Bronchus (tissue), 1 donor: ENCODE measurements around a stretch of chr14.

DNA sequence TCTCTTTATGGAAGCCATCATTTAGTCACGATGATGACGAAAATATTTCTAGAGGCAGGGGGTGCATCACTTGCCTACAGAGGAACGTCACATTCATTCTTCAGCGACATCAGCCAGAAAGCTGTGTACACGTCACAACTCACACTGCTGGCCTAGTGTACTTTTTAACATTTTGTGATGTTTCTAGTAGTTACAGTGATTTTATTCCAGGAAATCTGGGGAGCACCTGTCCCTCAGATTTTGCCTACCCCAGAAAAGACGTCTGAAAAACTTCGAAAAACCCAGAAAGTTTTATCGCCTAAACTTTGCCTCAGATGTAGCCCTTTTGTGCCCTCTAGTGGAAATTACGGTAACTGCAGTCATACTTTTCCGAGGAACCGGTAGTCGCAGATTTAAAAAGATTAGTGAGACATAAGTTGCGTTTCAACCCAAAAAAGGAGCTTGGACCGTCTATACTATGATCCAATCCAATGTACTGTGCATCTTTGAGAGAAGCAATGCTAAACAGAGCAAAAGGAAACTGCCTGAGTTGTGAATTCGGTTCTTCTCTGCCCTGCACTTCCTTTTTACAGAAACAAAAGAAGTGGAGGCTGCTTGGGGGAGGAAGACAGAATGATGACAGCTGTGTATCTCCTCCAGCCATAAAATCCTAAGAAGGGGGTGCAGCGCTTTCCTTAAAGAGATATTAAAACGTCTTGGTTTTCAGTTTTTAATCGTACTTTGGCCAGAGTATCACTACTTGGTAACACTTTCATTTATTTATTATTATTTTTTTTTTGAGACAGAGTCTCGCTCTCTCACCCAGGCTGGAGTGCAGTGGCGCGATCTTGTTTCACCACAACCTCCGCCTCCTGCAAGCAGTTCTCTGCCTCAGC is 64.5 kb upstream of the STON2 start:
- PRO-cap, result no peak

DNA sequence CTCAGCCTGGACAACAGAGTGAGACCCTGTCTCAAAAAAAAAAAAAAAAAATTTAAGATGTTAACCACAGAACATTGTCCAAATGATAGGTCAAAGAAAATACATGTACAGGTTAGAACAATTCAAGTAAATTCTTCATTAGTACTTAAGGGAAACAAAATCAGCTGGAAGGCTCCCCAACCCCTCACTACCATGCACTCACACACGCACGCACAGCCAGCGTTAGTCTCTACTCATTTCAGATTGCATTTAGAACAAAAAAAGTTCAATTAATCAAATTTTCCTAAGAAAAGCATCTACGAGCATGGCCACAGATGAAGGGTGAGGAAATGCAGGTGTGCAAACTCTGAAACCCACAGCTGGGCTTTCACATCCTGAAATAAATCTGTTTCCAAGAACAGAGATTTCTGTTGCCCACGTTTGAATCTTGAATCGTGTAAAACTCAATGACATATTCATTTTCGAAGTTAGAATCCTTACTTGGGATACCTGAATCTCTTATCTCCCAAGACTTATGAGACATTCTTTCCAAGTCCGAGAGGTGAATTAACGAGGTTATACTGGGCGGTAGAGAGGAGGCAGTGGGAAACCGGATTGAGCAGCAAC is 62.6 kb downstream of the SEL1L start:
- PRO-cap, result unidirectional peak, minus-strand start at position 231 of the sequence

DNA sequence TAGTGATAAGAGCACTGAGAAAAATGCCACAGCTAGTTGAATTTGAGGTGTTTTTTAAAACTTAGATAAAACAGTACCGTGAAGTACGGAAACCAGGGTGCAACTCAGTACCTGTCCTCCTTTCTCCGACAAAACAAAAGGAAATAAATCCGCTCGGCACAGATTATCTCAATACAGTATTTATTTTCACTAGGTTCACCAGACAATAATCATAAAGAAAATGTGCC is 648 bp upstream of the SEL1L start:
- PRO-cap, result unidirectional peak, plus-strand start at position 73 of the sequence

DNA sequence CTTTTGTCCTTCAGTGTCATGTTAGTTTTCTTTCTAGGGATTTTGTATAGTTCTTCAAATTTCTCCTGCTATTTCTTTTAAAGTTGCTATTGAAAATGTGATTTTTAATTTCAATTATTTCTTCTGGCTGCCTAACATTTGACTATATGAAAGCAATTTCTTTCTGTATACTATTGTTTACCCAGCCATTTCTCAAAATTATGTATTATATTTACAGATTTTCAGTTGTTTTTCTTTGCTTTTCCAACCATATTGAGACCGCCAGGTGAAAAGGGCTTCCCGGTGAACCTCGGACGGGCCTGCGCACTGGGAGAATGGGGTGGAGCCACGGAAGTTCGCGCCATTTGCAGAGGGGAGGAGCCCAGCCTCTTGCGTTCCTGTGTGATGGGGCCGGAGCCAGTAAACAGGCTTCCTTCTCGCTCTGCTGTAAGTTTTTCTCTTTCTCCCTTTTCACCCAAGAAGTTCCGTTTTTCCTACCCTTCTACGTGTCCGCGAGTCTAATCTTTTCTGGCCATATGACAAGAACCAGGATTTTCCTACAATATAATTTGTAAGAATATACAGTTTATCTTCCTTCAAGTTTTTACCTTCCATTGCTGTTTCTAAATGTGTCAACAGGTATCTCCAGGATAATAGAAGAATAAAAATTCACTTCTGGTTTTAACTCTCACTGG is 1108.7 kb upstream of the SEL1L start:
- PRO-cap, result no peak

GRCh38 chr14:85516608-85517124 is 13.3 kb upstream of the FLRT2 start:
- PRO-cap, result no peak

- PRO-cap, result no peak
Measured at GRCh38 chr14:87994754-87995404, 1.9 kb upstream of the GALC start.

DNA sequence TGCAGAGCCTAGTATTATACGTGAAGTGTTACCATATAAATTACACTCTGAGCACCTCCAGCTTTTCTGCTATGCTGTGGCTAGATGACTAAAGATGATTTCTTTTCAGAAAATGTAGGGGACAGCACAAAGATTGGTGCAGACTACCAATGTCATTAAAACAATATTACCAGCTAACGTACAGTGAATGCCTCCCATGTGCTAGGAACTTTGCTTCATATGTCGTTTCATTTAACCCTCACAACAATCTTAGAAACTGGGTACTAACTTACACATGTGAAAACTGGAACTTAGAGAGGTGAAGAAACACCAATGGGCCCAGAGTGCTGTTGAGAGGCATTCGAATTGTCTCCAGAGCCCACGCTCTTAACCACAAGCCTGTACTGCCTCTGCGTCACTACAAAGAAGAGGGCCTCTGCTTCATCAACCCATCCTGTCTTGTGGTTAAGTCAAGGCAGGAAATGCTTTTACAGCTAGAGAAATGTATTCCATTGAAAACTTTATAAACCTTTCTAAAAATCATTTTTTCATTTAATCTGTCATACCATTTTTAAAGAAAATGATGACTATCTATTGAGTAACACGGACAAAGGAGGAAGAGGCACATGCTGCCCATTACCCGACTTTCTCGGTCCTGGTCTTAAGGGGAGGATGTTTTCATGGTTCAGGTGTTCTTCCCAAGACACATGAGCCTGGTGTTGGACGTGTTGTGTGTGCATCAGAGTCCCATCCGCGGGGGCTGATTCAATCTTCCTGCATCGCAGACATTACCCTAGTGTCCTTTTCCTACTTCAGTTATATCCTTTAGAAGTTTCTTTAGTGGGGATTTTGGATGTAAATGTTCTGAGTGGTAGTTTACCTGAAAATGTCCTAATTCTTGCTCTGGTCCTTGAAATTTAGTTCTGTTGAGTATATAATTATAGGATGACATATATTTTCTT is 1.4 kb downstream of the GPR65 start:
- PRO-cap, result bidirectional peak, plus-strand start at position 443 of the sequence, minus-strand start at position 347 of the sequence

GRCh38 chr14:88326433-88327224 is 3.6 kb upstream of the KCNK10 start:
- PRO-cap, result no peak

GRCh38 chr14:88468862-88469314 is 83.4 kb downstream of the SPATA7 start:
- PRO-cap, result no peak

- PRO-cap, result no peak
Measured at GRCh38 chr14:88542943-88543483, 11.8 kb downstream of the PTPN21 start.

GRCh38 chr14:89160883-89161241 is 256.2 kb downstream of the FOXN3 start:
- PRO-cap, result no peak

GRCh38 chr14:89186593-89186911 is 230.5 kb downstream of the FOXN3 start:
- PRO-cap, result no peak

- PRO-cap, result no peak
Measured at GRCh38 chr14:89260221-89260808, 156.7 kb downstream of the FOXN3 start.

GRCh38 chr14:89290810-89291189 is 126.2 kb downstream of the FOXN3 start:
- PRO-cap, result no peak

DNA sequence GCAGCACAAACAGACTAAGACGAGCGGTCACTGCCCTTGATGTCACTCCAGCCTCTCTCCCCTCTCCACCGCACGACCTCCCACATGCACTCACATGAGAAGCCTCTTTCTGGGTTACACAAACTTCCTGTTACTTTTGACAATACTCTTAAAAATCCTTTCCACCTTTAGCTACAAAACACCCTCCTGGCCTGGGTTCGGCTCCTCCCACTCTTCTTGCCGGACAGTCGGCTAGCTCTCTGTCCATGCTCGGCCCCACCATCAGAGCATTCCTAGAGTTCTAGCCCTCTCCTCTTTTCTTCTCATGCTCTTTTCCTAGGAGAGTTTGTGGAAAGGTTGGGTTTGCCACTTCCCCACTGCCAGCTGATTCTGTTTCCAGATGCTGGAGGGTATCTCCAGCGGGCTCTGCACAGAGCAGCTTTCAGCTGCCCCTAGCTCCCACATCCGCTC is 124.2 kb downstream of the FOXN3 start:
- PRO-cap, result no peak

GRCh38 chr14:89365556-89365908 is 51.5 kb downstream of the FOXN3 start:
- PRO-cap, result no peak

GRCh38 chr14:89367086-89368147 is 49.6 kb downstream of the FOXN3 start:
- PRO-cap, result bidirectional peak, plus-strand start at chr14:89368011, minus-strand start at chr14:89367858

DNA sequence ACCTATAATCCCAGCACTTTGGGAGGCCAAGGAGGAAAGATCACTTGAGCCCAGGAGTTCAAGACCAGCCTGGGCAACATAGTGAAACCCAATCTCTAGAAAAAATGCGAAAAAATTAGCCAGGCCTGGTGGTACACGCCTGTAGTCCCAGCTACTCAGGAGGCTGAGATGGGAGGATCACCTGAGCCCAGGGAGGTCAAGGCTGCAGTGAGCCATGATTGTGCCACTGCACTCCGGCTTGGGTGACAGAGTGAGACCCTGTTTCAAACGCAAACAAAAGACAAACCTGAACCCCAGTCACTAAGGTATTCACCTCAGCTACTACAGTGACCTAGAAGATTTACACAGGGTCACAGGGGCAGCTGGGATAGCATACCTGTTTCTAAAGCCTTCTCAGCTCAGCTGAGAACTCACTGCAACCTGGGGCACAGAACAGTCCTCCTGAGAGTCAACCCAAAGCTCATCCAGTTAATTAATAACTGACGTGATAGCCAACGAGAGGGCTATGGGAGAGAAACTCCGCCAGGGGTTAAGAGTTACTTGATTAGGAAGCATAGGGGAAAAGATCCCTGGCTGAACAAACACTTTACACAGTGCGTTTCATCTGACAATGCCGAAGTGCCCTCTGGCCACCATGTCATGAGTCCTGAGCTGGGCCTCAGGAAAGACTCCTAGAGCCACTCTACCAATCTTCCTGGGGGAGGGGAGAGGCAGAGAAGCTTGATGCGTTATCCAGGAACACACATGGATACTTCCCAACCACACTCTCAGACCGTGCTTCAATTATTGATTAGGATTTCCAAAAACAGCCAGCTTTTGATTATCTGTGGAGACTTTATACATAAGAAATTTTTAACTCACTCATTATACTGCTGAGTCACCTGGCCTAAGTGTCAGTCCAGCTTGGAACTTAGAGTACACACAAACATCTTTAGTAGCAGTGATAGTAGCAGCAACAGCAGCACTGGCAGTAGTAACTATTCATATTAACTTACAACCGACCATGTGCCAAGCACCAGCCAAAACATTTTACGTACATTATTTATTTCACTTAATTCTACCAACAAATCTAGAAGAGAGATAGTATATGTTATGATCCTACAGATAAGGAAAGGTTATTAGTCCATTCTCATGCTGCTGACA is 48.3 kb downstream of the FOXN3 start:
- PRO-cap, result no peak

GRCh38 chr14:89402855-89403376 is 14.1 kb downstream of the FOXN3 start:
- PRO-cap, result no peak

DNA sequence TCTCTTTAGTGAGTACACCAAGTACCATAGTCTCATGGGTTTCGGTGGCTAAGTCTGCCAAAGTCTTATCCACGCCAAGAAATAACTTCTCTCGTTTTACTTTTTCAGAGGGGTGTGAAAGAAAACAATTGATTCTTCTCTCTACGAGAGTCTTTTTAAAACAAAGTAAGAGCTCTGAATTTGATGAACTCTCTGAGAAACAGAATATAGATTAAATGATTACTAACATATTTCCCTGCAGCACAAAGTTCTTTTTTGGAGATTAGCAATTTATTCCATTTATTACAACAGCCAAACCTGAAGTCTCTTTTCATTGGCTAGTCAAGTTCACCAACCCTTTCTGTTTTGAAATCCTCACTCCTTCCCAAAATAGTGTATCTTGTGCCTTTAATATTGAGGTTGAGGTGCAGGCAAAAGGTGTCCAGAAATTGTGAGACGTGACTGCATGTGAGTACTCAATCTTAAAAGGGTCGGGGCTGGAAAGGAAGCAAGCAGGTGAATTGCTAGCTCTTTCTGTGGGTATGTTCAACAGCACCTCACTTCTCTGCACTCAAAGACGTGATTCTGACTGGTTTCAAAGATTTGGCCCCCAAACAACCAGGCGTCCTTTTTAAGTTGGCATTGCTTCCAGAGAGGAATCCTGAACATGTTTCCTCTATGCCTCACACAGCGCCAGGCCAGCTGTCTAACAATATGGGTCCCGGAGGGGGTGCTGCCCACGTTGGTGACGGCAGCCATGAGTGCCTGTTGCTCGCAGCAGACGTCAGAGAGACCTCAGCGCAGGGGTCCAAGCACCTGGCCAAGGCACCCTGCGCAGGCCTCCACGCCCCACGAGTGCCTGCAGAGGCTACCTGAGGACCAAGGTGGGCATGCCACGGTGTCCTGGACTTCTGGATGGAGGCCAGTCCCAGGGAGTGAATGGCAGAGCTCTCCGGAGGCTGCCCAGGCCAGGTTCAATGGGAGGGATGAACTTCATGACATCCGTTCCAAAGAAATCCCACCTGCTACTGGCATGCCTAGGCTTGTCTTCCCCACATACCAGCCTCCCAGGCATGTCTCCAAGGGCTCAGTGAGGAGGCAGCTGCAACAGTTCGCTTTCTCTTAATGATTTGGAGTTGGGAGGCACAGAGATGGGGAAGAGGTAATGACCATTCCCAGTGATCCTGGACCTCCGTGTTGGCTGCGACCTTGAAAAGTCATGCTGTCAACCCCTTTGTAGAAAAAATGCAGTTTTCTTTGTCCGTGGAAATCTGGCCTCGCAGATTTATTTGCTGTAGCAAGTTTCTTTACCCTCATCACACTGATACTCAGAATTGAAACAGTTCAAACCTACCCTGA is 11.4 kb upstream of the FOXN3 start:
- PRO-cap, result no peak